ENCODE results near the gene FLT3.

GRCh38 chr13:27562250-27563009, 57.9 kb downstream of the LNX2 start:
- PRO-cap, 3 experiments: no peak in any of the 3 experiments
- RAMPAGE, long total RNA: no peak
- RRBS, 2 experiments: no CpG with 5 or more reads among the region's 14 CpGs

- PRO-cap, 3 experiments: no peak in any of the 3 experiments
- RAMPAGE, long total RNA: no peak
- RRBS, 2 experiments: no CpG with 5 or more reads among the region's 3 CpGs
Observed at GRCh38 chr13:27742488-27742795, 49.8 kb upstream of the GSX1 start.

DNA sequence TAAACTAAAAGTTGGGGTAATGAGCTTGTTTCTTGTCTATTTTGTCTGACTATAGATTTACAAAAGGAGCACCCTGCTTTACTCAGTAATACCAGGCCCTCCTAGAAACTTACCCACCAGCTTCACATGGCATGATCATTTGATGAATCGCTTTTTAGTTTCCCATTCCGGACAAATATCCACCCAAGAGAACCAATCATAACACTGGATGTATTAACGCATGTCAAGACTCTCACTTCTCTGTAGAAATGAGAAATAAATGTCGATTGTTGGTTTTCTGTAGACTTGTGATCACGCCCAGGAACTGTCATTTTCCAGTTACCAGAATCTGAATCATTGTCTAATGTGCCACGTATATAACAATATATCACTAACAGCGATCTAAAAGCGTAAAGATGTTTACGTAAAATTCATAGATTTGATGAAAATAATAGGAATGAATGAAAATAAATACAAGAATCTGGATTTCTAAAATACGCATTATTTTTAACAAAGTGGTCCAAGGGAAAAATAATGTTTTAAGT, 14.1 kb downstream of the CDX2 start:
- PRO-cap, 3 experiments: no peak in any of the 3 experiments
- RAMPAGE, long total RNA: no peak
- RRBS, 2 experiments: no CpG with 5 or more reads among the region's 10 CpGs

DNA sequence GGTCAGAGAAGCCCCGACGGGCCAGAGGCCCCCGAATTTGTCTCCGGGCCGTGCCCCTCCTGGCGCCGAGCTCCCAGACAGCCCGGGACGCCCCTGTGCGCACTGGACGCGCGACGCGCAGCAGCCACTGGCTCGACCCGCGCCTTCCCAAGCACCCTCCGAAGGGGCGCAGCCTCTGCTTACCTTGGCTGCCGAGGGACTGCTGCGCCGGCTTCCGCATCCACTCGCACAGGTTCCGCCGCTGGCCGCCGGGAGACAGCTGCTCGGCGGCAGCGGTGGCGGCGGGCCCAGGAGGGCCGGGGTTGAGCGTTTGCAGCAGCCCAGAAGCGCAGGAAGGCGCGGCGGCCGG, 858 bp downstream of the CDX2 start:
- PRO-cap, 3 experiments: no peak in any of the 3 experiments
- RAMPAGE, long total RNA: no peak
- RRBS, 2 experiments: 2 to 3% methylated on average over 36 of the region's 41 CpGs

- PRO-cap, 3 experiments: no peak in any of the 3 experiments
- RAMPAGE, long total RNA: no peak
- RRBS, 2 experiments: 5% methylated on average over 11 to 16 of the region's 64 CpGs
Observed at GRCh38 chr13:27980275-27981625, 7.7 kb downstream of the URAD start.

GRCh38 chr13:28047839-28048100, 52.6 kb downstream of the FLT3 start:
- PRO-cap, 3 experiments: no peak in any of the 3 experiments
- RAMPAGE, long total RNA: no peak
- RRBS, 2 experiments: no CpG with 5 or more reads among the region's 2 CpGs

DNA sequence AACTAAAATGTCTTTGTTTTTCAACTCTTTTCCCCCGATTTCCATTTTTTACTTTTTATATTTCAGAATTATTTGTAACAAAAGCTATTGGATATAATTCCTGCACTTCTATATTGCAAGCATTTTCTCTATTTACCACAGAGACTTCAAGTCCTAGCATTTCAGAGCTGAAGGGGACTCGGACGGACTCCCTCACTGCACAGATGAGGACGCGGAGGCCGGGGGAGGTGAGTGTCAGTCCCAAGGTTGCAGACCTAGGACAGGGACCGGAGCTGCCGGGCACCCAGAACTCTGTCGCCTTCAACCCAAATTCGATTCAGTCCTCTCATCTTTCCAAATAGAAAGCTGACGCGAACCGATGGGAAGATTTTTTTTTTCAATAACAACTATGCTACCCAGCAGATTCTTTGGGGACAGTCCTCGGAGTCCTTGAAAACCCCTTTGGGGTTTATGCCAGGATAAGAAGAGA, 984 bp downstream of the FLT3 start:
- PRO-cap, 3 experiments: no peak in any of the 3 experiments
- RAMPAGE, long total RNA: no peak
- RRBS, 2 experiments: 0 to 71% methylated on average over 1 of the region's 14 CpGs

DNA sequence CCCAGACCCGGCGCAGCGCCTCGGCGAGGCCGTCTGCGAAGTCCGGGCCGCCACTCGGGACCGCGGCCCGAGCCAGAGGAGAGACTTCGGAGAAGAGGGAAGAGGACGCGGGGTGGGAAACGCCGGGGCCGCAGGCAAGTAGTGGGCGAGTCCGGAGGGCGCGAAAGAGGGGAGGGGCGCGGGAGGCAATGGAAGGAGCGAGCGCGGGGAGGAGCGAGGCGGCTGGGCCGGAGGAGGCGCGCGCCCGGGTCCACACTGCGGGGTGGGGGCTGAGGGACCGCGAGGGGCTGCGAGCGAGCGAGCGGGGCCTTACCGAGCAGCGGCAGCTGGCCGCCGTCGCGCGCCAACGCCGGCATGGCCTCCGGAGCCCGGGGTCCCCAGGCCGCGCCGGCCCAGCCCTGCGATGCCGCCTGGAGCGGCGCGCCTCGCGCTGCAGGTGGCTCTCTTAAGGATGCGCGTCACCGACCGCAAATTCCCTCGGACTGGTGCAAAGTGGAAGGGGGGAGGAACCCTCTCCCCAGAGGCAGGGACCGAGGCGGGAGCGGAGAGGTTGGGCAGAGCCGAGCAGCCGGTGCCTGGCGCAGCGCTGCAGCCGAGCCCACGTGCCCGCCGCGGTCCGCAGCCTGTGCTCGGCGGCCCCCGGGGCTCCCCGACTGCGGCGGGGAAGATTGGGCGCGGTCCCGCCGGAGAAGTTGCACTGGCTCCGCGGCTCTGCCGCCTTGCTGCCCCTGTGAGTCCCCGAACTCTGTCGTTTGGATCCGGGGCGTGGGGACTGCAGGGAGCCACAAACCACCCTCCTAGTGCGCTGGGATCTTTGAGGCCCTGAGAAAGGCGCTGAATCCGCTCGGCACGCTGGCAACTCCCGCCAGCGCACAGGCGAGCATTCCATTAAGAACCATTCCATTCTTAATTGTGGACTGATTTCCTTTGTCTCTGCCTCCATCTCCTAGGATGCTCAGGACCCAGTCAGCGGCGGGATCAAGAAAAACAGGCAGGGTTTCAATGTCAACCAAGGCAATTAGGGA, at the start of gene FLT3:
Gene FLT3, minus strand, starts transcription at position 422 of the 1,025 bp plus-strand sequence.
- PRO-cap, 3 experiments: no peak in any of the 3 experiments
- RAMPAGE, long total RNA: no peak
- RRBS, 2 experiments: 2 to 3% methylated on average over 60 of the region's 108 CpGs

DNA sequence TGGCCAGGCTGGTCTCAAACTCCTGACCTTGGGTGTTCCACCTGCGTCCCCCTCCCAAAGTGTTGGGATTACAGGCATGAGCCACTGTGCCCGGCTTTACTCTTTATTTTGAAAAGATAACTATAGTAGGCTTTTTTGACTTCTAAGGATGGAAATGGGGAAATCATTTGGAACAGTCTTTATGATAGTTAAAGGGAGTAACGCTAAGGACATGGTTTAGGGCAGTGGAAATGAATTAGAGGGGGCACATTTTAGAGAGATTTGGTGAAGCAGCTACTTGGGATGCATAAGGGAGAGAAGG, 21.8 kb downstream of the PAN3 start:
- PRO-cap, 3 experiments: no peak in any of the 3 experiments
- RAMPAGE, long total RNA: no peak
- RRBS, 2 experiments: no CpG with 5 or more reads among the region's 3 CpGs

DNA sequence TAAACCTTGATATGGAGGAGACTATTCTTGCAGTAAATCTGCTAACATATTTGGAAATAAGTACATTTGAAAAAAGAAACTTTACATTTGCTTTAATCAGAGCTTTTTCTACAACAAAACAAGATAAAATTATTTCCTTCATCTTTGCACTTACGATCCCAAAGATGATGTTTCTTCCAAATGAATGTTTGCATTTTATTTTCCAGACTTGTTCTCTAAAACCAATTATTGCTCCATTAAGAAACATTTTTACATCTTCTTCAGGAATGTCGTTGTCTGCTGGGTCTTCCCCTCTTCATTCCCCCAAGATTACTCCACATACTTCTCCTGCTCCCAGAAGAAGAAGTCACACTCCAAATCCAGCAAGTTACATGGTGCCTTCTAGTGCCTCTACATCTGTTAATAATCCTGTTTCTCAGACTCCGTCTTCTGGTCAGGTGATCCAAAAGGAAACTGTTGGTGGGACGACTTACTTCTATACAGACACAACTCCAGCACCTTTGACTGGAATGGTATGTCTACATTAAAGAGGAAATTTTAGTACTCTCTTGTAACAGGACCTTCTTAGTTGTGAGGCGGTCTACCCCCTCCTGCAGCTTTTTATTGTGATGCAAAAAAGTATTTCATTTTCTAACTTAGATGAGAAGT, 117.8 kb downstream of the PAN3 start:
- PRO-cap, 3 experiments: no peak in any of the 3 experiments
- RAMPAGE, long total RNA: no peak
- RRBS, 2 experiments: no CpG with 5 or more reads among the region's 5 CpGs

- PRO-cap, 3 experiments: no peak in any of the 3 experiments
- RAMPAGE, long total RNA: no peak
- RRBS, 2 experiments: 13 to 15% methylated on average over 3 of the region's 13 CpGs
Observed at GRCh38 chr13:28496182-28496694, 1.3 kb upstream of the FLT1 start.

DNA sequence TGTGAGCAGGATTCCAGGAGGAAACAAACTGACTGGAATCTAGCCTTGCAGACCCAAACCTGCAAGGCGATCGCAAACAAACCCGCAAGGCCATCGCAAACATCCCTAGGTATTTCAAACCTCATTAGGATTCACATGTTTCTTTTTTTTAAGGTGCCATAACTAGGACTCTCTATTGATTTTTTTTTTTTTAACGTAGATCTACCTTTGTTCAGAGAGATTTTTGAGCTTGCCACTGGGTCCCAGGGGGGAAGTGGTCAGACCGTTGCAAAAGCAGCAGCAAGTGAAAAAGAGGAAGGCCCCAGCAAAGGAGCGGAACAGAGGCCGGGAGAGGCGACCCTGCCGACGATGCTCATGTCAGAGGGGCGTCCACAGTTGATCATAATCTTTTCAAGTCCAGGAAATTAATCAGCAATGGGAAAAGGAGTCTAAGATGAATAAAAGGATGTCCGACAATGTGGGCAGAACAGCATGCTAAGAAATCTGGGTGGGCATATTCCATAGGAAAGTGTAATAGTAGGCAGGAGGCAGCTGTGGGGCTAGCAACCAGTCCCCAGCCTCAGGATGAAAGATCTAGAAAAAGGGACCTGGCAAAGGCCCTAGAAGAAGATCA, 32.8 kb upstream of the FLT1 start:
- PRO-cap, 3 experiments: no peak in any of the 3 experiments
- RAMPAGE, long total RNA: no peak
- RRBS, 2 experiments: no CpG with 5 or more reads among the region's 13 CpGs

- PRO-cap, 3 experiments: no peak in any of the 3 experiments
- RAMPAGE, long total RNA: no peak
- RRBS, 2 experiments: no CpG with 5 or more reads among the region's 3 CpGs
Observed at GRCh38 chr13:28743059-28743474, 24.3 kb upstream of the SLC46A3 start.

DNA sequence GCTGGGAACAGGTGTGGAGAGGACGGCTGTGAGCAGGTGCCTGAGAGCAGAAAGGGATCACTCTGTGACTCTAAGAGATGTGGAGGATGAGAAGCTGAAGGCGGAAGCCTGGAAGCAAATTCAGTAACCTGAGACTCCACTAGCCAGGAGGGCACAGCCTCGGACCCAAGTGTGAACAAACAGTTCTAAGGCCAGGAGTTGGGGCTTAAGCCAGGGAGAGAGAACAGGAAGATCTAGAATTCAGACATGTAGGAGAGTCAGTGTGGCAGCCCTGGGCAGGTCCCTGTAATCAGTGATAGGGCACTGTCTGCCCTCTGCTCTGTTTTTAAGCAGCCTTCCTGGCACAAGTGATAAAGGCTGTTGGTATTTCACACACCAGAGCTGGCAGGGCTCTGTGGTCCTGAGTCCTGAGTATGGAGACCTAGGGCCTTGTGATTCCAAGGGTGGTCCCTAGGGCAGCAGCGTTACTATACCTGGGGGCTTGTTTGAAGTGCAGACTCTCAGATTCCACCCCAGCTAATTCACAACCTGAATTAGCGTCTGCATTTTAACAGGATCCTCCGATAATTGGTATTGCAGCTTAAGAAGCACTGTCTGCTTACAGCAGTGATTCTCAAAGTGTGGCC, 131.2 kb downstream of the SLC7A1 start:
- PRO-cap, 3 experiments: no peak in any of the 3 experiments
- RAMPAGE, long total RNA: no peak
- RRBS, 2 experiments: no CpG with 5 or more reads among the region's 6 CpGs

DNA sequence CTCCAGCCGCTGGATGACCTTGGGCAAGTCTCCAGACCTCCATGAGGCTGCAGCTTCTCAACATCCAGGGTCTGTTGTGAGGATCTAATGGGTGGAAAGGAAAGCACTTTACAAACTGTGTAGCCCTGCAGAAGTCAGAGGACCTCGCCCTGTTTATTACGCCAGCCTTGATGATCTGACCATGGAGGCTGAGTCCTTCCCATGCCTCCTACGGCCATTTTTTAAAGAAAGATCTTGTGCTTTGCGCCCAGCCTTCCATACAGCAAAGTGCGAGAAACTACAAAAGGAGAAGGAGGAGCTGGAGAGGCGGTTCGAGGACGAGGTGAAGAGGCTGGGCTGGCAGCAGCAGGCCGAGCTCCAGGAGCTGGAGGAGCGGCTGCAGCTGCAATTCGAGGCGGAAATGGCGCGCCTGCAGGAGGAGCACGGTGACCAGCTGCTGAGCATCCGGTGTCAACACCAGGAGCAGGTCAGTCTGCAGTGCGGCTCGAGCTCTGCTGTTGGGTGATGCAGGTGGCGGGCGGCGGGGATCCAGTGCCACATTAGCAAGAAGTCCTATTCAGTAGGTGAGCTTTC, 115.5 kb downstream of the SLC7A1 start:
- PRO-cap, 3 experiments: no peak in any of the 3 experiments
- RAMPAGE, long total RNA: no peak
- RRBS, 2 experiments: no CpG with 5 or more reads among the region's 22 CpGs

DNA sequence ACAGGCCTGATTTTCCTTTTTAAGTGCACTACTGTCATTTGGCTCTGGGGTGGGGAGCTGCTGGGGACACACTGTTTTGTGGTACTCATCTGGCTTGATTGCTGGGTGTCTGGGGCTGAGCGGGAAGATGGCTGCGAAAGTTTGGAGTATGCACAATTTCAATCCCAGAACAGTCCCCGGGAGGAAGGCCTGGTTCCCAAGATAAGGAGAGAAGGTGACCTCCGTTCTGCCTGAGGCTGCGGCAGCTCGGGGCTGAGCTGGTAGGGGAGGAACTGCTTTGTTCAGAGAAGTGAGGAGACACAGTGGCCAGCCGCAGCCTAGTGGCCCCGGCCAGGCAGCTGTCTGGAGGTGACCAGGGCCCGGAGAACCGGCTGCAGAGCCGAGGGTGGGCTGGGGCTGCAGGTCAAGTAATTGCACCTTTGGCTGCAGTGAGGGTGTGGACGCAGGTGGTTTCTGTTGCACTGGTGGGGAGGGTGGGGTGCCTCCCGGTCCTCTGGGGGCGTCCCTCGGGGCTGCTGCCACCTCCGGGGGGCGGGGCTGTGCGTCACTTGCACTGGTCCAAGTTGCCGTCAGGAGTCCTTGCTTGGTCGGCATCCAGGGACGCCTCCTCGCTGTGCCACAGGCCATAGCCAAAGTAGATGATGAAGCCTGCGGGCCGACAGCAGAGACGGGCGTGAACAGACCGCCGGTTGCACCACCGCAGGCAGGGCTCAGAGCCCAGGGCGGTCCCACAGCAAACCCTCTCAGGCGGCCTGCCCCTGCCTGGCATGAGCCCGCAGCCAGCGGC, 81.4 kb downstream of the SLC7A1 start:
- PRO-cap, 3 experiments: no peak in any of the 3 experiments
- RAMPAGE, long total RNA: no peak
- RRBS, 2 experiments: 31 to 40% methylated on average over 6 of the region's 33 CpGs

GRCh38 chr13:29593541-29594144, 1.8 kb downstream of the SLC7A1 start:
- PRO-cap, 3 experiments: no peak in any of the 3 experiments
- RAMPAGE, long total RNA: no peak
- RRBS, 2 experiments: no CpG with 5 or more reads among the region's 4 CpGs

DNA sequence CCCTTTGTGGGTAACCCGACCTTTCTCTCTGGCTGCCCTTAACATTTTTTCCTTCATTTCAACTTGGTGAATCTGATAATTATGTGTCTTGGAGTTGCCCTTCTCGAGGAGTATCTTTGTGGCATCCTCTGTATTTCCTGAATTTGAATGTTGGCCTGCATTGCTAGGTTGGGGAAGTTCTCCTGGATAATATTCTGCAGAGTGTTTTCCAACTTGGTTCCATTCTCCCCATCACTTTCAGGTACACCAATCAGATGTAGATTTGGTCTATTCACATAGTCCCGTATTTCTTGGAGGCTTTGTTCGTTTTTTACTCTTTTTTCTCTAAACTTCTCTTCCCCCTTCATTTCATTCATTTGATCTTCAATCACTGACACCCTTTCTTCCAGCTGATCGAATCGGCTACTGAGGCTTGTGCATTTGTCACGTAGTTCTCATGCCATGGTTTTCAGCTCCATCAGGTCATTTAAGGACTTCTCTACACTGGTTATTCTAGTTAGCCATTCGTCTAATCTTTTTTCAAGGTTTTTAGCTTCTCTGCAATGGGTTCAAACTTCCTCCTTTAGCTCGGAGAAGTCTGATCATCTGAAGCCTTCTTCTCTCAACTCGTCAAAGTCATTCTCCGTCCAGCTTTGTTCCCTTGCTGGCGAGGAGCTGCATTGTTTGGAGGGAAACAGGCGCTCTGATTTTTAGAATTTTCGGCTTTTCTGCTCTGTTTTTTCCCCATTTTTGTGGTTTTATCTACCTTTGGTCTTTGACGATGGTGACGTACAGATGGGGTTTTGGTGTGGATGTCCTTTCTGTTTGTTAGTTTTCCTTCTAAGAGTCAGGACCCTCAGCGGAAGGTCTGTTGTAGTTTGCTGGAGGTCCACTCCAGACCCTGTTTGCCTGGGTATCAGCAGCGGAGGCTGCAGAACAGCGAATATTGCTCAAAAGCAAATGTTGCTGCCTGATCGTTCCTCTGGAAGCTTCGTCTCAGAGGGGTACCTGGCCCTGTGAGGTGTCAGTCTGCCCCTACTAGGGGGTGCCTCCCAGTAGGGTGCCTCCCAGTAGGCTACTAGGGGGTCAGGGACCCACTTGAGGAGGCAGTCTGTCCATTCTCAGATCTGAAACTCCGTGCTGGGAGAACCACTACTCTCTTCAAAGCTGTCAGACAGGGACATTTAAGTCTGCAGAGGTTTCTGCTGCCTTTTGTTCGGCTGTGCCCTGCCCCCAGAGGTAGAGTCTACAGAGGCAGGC, 21.9 kb downstream of the UBL3 start:
- PRO-cap, 3 experiments: no peak in any of the 3 experiments
- RAMPAGE, long total RNA: no peak
- RRBS, 2 experiments: no CpG with 5 or more reads among the region's 23 CpGs

GRCh38 chr13:29906545-29907068, 56.2 kb upstream of the UBL3 start:
- PRO-cap, 3 experiments: no peak in any of the 3 experiments
- RAMPAGE, long total RNA: no peak
- RRBS, 2 experiments: no CpG with 5 or more reads among the region's 5 CpGs

- PRO-cap, 3 experiments: no peak in any of the 3 experiments
- RAMPAGE, long total RNA: no peak
- RRBS, 2 experiments: no CpG with 5 or more reads among the region's 3 CpGs
Observed at GRCh38 chr13:30240494-30241249, 66.7 kb downstream of the KATNAL1 start.

Data from skeletal muscle tissue (tissue), 7 donors.